Ileum (tissue), 1 donor: ENCODE data around the genes TSPYL4 and FAM184A.

DNA sequence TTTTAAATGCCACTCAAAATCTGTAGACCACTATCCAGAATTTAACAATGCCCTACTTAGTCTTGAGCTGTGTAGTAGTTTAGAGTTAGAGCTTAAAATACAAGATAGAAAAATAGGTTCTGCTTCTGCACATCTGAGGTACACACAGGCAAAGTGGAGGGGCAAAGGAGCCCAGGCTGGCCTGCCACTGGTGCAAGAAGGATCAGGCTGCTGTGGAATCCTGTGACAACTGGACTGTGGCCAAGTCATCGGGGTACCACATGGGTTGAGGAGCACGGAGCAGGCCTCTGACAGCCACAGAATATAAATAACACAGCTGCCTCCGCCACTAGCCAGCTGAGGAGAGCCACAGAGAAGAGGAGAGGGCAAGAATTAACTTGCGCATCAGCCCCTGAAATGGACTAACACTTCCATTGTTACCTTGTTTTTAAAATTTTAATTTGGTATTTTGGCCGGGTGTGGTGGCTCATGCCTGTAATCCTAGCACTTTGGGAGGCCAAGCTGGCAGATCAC lies 206.0 kb upstream of the MARCKS start:
- PRO-cap, result no peak

DNA sequence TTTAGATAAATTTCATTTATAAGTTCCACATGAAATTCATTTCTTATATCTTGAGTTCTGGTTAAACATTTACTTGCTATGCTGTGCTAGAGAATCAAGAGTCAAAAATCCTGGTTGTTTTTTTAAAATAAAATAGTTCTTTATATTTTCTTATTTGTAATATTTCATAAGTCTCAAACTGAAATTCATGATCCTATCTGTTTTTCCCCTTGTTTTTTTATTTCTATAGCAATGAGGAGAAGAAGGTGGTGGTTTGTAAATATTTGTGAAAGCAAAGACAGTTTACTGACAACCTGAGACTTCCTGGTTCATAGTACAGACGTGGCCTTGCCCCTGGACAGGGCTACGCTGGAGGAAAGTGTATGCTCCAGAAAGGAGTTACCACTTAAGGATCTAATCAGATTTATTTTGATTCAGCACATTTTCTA lies 37.8 kb upstream of the MARCKS start:
- PRO-cap, result bidirectional peak, plus-strand start at position 318 of the sequence, minus-strand start at position 211 of the sequence

GRCh38 chr6:113971740-113972085 lies 765 bp upstream of the HDAC2 start:
- PRO-cap, result no peak

DNA sequence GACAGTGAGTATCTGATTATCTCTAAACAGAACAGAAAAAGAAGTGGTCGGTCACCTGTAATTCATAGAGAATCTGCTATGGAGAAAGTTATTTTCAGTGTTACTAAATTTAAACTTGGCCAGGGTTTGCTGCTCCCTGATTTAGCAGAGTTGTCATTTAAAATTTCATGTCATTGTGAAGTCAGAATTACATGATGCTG lies 114.2 kb downstream of the HS3ST5 start:
- PRO-cap, result no peak

GRCh38 chr6:116253295-116254347 lies at the start of gene TSPYL4:
Gene TSPYL4 (minus strand): TSS chr6:116254075.
- PRO-cap, result bidirectional peak, plus-strand start at chr6:116254242, minus-strand start at chr6:116254071

GRCh38 chr6:117483103-117483677 lies 716 bp downstream of the DCBLD1 start:
- PRO-cap, result bidirectional peak, plus-strand start at chr6:117483438, minus-strand start at chr6:117483305

DNA sequence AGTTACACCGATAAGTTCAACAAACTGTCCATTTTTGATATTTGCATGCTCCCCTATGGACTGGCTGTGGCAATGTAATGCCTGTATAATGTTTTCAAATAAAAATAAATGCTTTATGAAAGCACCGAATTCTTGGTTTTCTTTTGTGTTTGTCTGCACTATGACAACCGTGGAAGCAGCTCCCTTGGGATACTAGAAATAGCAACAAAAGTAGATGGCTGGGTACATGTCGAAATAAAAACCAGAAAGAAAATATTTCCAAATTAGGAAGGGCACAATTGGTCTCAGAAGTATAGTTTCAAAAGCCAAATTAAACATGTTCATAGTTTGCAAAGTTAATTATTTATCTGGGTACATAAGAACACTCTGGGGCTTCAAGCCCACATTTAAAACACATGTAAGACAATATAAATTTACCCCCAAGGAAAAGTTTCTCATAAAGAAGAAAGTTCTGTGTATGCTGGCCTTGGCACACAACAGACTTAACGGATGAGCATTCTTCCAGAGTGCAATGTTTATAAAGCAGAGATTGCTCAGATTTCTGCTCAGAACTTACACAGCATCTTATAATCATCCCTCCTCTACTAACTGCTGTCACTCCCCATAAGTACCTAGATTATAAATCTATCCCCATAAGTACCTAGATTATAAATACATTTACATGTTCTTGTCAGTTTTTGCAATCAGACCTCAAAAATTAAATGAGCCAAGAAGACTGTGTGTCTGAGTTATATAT lies 230.4 kb upstream of the PLN start:
- PRO-cap, result no peak

DNA sequence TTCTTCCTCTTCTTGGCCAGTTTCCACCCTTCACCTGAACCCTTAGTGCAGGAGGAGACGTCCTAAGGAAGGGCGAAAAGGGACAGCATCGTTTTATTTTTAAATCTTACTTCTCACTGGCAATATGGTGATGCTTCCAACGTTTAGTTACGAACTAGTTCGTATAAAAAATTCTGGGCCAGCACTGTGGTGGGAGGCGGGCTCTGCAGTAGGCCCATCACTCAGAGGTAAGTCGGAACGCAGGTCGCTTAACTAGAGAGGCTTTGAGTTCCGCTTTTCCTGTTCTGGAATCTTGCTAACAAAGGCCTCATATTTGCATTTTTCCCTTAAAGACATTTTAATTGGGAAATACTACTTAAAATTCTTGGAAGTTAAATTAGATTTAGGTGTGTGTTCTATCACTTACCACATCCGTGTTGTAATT lies 915 bp upstream of the CEP85L start:
- PRO-cap, result no peak

DNA sequence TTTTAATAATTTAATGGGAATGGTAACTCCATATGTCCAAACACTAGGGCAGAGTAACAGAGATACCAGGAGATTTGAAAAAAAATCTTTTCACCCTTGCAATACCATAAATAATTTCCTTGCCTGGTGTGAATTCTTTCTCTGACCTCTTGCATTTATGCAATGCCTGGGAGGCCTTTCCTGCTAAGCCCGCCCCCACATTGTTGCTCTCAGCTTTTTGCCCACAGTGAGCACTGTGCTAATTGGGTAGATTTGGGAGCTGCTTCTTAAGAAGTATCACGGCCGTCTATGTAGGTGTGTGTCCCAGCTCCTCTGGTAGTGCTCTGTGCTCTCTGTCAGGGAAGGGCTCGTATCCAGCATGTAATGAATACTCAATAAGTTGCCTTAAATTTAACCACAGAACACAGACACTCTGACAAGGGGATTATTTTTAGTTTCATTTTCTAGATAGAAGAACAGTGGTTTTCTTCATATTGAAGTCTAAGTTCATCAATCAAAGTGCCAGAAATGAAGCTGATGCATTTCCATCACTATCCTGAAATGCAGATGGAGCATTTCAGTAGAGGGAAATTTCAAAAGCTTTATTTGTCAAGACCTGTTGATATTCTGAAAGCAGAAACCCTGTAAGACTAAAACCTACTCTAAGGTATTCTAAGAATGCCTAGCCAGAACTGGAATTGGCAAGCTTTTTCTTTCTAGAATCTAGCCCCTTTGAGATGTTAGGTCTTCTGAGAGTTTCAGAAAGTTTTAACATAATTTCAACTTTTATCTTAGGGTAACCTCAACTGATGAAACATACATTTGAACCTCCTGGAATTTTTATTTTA lies 54.6 kb upstream of the CEP85L start:
- PRO-cap, result no peak

DNA sequence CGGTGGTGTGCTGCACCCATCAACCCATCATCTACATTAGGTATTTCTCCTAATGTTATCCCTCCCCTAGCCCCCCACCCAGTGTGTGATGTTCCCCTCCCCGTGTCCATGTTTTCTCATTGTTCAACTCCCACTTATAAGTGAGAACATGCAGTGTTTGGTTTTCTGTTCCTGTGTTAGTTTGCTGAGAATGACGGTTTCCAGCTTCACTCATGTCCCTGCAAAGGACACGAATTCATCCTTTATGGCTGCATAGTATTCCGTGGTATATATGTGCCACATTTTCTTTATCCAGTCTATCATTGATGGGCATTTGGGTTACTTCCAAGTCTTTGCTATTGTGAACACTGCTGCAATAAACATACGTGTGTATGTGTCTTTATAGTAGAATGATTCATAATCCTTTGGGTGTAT lies 60.0 kb upstream of the ASF1A start:
- PRO-cap, result no peak

- PRO-cap, result no peak
Observed at GRCh38 chr6:118893046-118893272, 993 bp upstream of the ASF1A start.

DNA sequence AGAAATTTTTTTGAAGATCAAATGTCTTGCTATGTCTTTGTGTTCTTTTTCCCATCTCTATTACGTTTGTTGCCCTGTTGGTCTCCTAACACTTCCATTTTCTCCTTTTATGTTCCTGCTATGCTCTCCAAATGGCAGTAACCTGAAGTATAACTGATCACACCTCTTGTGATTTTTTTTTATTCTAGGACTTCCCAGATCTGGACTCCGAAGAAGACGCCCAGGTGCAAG lies 764 bp upstream of the ASF1A start:
- PRO-cap, result no peak

DNA sequence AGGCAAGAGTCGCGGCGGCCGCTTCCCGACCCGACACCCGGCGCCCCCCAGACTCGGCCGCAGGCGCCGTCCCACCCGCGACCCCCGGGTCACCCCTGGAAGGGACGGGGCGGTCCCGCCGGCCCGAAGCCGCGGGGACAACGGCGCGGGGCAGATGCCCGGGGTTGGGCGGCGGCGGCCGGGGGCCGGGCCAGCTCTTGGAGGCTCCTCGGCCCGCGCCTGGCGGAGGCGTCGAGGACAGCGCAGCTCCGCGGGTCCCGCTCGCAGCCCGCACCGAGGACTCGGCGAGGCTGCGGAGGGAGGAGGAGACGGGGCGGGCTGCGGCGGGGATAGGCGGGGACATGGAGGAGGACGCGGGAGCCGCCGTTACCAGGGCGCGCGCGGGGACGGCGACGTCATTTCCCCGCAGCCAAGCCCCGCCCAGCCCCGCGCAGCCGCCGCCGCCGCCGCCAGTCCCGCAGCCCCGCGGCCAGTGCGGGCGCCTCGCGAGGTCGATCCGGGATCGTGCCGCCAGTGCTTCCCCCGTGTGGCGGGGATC lies at the start of gene FAM184A:
Gene FAM184A (minus strand): TSS at position 292 of the 538 bp plus-strand sequence.
- PRO-cap, result bidirectional peak, plus-strand start at position 449 of the sequence, minus-strand start at position 283 of the sequence

GRCh38 chr6:119230203-119231077 lies 119.1 kb downstream of the MAN1A1 start:
- PRO-cap, result no peak

GRCh38 chr6:119237309-119238187 lies 112.0 kb downstream of the MAN1A1 start:
- PRO-cap, result no peak

DNA sequence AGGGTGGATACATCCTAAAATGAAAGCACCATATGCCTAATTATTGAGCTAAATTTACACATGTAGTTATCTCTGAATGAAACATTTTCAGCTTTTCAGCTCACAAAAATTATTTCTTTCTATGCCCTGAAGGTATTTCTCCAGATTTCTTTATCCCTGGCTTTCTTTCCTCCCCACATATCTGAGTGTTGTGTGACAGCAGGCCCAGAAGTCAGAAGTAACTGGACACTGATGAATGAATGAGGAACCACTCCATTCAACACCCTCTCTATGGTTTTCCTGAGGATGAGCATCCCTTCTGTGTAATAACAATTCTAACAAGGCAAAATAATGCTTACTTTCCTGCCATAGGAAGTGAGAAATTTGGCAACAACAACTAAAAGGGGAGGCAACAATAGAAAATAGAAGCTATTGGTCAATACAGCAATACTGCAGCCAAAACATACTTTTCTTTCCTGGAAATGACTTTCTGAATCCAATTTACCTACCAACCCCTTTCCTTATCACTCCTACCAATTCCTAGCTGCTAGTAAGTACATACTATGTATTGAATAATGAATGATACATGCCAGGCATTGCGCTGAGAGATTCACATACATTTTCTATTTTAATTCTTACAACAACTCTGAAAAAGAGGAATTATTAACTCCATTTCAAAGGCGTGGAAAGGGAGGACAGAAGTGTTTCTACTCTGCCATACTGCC lies 14.7 kb downstream of the MAN1A1 start:
- PRO-cap, result no peak

DNA sequence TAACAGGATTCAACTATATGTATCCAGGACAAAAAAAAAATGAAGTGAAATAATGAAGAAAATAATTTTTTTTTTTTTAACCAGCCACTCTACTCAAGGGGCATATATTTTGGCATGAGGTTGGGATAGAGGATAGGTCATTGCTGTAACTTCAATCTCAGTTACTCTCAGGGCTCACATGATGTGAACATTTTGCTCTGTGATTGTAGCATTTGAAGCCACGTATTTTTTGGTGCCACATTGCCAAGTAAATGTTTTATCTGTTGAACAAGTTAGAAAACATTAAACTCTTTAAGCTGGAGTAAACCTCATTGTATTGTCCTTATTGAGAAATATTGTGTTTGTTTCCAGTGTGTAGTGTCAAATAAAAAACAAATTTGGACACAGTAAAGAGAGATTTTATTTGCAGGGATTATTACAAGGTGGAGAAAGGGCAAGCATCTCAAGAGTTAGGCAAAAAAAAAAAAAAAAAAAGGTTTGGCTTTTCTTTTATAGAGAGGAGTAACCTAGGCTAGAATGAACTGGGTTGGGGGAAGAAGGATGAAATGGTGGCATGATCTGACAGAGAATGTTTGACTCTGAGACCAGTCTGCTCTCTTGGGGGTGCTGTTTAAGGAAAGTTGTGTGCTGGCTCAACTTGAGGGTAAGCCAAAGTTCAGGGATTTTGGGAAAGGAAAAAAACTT lies 23.4 kb upstream of the MAN1A1 start:
- PRO-cap, result no peak

DNA sequence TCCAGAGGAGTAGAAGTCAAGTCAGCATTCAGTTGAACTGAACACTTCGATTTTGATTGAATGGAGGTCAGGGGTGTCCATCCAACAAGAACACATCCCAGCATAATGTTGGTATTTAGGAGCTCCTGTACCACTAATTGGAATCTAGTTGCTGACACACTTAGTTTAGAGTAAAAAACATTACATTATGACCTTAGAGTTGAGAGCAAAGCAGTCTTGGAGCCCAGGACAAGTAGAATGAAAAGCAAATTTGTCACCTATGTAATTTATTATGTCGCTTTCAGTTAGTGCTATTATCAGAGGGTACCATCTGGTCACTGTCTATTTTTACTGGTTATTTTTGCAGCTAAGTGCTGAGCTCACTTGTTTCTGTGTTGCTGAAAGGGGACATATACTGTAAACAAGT lies 148.4 kb upstream of the MAN1A1 start:
- PRO-cap, result no peak

GRCh38 chr6:119498335-119498757 lies 148.8 kb upstream of the MAN1A1 start:
- PRO-cap, result no peak

- PRO-cap, result no peak
Observed at GRCh38 chr6:119985063-119985282, 635.4 kb upstream of the MAN1A1 start.